Sternocleidomastoid (tissue), 1 donor: ENCODE results near the genes H2AC8, H1-3, H4C6, HMGN4, ABT1 and H2AC12.

GRCh38 chr6:26052299-26053236 is 3.7 kb downstream of the H1-2 start:
- PRO-cap = no peak

DNA sequence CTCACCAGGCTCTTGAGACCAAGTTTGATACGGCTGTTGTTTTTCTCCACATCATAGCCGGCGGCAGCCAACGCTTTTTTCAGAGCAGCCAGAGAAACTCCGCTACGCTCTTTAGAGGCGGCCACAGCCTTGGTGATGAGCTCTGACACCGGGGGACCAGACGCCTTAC is 223 bp downstream of the H1-2 start:
- PRO-cap = no peak

- PRO-cap = no peak
Measured at GRCh38 chr6:26103185-26103551, 565 bp upstream of the H4C3 start.

DNA sequence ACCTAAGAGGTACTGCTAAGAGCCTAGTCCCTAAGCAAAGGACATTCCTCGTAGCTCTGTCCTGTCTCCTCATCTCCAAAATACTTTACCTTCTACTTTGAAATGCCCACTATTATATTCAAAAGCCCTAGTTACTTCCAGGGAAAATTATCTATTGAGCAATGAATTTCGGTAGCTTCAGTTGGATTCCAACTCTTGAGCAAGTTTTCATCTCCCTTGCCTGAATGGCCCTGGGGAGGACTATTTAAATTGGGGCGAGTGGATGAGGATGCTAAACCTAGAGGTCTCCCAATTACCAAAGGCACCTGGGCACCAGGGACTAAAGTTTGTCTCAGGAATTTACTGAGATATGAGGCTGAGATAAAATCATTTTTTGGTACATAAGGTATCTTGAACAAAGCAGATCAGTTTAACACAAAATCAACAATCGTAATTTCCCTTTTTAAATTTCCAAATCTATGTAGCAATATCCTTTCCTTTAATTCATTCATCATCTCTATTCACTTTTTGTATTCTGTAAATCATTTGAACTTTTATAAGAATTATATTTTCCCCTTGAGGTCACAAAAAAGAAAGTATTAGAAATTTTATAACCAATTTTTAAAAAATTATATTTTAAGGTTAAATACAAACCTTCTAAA is 4.5 kb downstream of the H2AC6 start:
- PRO-cap = no peak

DNA sequence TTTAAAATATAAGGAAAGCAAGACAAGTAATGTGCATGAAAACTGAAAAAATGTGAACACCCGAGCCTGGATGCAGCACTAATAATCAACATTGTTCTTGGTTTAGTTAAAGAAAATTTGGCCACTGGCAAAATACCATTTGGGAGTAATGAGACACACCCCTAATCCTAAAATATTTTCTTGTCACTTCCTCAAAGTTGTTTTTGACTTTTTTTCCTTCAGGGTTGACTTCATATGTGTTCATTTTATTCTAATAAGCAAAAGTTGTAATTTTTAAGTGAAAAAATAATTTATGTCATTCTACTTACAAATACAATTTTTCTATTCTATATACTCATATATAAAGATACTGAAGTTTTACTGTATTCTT is 1.0 kb downstream of the H2BC7 start:
- PRO-cap = no peak

DNA sequence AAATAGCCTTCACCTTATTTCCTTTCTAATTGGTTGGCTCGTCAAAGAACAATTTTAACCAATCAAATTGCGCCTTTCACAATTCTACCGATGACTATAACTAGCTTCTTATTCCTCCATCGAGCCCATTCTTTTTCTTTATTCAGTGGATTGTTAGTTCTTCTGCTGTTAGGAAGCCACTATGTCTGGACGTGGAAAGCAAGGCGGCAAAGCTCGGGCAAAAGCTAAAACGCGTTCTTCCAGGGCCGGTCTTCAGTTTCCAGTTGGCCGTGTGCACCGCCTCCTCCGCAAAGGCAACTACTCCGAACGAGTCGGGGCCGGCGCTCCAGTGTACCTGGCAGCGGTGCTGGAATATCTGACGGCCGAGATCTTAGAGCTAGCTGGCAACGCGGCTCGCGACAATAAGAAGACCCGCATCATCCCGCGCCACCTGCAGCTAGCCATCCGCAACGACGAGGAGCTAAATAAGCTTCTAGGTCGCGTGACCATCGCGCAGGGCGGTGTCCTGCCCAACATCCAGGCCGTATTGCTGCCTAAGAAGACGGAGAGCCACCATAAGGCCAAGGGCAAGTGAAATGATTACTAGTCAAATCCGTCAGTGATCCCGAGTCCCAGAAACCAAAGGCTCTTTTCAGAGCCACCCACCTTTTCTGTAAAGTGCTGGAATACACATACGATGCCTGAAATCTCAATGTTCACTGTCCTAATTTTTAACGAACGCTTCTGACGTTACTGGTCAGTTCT is at the start of gene H2AC8:
H2AC8 (plus strand) TSS at position 128 of the 744 bp plus-strand sequence.
- PRO-cap = bidirectional peak, plus-strand start at position 128 of the sequence, minus-strand start outside the sequence; bidirectional peak, plus-strand start at position 536 of the sequence, minus-strand start at position 292 of the sequence

DNA sequence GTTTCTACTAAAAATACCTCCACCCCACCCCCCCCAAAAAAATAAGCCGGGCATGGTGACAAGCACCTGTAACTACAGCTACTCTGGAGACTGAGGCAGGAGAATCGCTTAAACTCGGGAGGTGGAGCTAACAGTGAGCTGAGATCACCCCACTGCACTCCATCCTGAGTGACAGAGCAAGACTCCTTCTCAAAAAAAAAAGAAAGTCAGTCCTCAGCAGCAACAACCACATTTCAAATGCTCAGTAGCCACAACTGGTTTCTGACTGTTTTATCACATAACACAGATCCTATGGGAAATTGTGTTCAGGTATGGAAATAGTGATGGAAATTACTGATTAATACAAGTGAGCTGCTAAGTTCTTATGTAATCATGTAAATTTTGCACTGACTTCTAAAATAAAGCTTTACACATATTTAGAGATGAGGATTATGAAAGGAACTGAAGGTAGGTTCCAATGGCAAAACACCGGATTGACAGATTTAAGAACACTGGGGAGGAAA is 2.3 kb upstream of the H3C6 start:
- PRO-cap = no peak

GRCh38 chr6:26232969-26233592 is 1.7 kb downstream of the H1-3 start:
- PRO-cap = no peak

DNA sequence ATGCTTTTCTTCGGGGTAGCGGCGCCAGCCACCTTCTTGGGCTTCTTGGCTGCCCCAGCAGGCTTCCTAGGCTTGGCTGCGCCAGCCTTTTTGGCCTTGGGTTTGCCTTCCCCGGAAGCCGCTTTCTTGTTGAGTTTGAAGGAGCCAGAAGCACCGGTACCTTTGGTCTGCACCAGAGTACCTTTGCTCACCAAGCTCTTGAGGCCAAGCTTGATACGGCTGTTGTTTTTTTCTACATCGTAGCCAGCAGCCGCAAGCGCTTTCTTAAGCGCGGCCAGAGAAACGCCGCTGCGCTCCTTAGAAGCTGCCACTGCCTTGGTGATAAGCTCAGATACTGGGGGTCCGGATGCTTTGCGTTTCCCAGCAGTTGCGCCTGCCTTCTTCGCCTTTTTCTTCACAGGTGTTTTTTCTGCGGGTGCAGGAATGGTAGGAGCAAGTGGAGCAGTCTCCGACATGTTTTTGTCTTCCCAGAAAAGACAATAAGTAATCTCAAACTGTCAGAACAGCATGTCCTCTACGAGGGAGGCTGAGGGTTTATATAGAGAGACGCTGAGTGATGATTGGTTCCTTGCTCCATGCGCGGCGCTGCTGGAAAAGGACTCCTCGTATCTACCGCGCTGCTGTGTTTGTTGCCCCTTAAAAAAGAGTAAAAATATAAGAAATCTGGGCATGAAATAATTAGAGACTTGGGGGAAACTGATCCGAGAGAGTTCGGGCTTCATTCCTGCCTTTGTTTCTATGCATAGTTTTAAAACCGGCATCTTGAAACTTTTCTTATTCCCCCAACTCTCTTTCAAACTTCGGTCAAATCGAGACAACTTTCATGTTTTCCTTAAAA is at the start of gene H1-3:
H1-3 (minus strand) TSS at position 509 of the 838 bp plus-strand sequence.
- PRO-cap = bidirectional peak, plus-strand start at position 576 of the sequence, minus-strand start at position 509 of the sequence

- PRO-cap = bidirectional peak, plus-strand start at chr6:26240395, minus-strand start at chr6:26240158; bidirectional peak, plus-strand start at chr6:26240900, minus-strand start at chr6:26240728
Measured at GRCh38 chr6:26240010-26241006, at the start of gene H4C6. Gene H4C6, plus strand, starts transcription at chr6:26240393.

DNA sequence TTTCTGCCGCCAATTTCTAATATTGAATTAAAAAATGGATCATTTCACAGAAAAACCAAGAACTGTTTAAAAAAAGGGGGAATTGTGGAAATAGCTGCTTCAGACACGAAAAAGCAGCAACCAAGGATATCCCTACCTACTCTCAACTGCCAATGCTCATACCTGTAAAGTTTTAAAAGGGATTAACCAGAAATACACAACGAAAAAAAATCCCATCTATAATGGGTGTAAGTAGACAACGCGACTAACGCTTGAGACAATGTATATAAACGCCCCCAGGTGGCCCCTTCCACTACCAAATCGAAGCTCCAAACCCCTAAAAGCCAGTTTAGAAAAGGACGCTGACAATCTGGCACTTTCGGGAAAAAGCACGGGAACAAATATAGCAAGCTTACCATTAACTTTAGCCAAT is 781 bp downstream of the H3C8 start:
- PRO-cap = no peak

DNA sequence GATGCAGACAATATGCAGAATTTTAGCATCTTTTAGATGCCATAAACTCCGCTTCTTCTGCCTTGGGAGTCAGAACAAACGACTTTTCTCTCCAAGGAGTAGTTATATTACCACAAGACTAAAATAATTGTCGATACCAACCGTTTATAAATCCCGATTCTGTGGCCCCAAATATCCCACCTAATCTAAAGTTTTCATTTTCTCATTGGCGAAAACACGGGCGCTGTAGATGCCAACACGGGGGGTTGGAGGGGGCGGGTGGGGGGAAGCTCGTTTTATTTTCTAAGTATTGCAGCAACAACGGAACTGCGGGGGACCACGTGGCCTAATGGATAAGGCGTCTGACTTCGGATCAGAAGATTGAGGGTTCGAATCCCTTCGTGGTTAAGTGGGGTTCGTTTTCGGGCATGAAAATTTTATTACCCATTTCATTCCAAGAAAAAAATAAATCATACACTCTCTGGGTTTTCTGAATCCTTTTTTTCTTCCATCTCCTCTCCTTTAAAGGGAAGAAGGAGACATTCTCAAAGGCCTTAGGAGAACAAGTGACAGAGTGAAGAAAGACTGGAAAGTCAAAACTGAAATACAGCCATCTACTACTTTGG is 14.1 kb upstream of the H4C8 start:
- PRO-cap = no peak

DNA sequence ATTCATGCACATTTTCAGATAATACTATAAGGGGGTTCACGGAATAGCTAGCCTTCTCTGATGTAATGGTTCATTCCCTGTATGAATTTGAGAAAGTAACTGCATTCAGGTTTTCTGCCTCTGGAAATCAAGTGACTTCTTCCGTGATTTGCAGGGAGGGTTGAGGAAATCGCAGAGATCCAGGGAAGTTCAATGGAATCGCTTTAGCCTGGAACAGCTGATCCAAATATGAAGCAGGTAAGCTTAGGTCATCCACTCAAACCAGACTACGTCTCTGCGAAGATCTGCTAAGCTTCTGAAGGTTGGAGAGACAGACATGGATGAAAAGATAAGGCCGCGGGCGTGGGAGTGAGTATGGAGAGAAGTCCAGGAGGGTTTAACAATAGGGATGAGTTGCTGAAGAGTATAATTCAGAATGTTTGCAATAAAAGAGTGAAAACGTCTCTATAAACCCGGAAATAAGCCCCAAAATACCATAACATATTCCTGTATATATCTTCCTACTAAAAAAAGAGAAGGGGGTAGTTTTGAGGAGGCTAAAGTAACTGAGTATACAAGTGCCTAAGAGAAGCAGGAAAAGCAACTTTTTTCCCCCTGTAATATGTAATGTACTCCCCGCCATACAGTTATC is 34.1 kb upstream of the BTN3A2 start:
- PRO-cap = no peak

- PRO-cap = no peak
Measured at GRCh38 chr6:26407496-26408097, 5.5 kb downstream of the BTN3A1 start.

- PRO-cap = no peak
Measured at GRCh38 chr6:26472735-26473370, 15.1 kb downstream of the BTN2A1 start.

DNA sequence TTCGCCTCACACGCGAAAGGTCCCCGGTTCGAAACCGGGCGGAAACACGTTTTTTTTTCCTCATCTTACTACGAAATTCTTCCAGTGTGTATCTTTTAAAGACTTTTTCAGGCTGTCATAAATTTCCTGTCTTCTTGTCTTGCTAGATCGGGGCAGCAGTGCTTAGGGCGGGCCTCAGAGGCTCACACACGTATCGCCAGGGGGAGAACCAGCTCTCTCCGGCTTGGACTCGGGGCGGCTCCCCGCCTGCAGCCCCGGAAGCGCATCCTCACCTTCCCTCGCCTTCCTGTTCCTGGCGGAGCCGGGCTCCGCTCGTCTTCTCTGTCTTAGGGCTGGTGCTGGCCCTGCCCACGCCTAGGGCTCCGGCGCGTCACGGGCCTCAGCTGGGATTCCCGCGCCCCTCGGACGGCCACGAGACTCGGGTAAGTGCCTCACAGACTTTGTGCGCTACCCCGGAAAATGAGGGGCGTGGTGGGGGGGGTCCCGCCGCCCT is at the start of gene HMGN4:
HMGN4 (plus strand) TSS at position 287 of the 493 bp plus-strand sequence.
- PRO-cap = bidirectional peak, plus-strand start at position 318 of the sequence, minus-strand start at position 323 of the sequence

- PRO-cap = bidirectional peak, plus-strand start at chr6:26596983, minus-strand start at chr6:26596785; bidirectional peak, plus-strand start at chr6:26597261, minus-strand start at chr6:26597165
Measured at GRCh38 chr6:26596459-26597642, at the start of gene ABT1. Gene ABT1, plus strand, starts transcription at chr6:26596953.

DNA sequence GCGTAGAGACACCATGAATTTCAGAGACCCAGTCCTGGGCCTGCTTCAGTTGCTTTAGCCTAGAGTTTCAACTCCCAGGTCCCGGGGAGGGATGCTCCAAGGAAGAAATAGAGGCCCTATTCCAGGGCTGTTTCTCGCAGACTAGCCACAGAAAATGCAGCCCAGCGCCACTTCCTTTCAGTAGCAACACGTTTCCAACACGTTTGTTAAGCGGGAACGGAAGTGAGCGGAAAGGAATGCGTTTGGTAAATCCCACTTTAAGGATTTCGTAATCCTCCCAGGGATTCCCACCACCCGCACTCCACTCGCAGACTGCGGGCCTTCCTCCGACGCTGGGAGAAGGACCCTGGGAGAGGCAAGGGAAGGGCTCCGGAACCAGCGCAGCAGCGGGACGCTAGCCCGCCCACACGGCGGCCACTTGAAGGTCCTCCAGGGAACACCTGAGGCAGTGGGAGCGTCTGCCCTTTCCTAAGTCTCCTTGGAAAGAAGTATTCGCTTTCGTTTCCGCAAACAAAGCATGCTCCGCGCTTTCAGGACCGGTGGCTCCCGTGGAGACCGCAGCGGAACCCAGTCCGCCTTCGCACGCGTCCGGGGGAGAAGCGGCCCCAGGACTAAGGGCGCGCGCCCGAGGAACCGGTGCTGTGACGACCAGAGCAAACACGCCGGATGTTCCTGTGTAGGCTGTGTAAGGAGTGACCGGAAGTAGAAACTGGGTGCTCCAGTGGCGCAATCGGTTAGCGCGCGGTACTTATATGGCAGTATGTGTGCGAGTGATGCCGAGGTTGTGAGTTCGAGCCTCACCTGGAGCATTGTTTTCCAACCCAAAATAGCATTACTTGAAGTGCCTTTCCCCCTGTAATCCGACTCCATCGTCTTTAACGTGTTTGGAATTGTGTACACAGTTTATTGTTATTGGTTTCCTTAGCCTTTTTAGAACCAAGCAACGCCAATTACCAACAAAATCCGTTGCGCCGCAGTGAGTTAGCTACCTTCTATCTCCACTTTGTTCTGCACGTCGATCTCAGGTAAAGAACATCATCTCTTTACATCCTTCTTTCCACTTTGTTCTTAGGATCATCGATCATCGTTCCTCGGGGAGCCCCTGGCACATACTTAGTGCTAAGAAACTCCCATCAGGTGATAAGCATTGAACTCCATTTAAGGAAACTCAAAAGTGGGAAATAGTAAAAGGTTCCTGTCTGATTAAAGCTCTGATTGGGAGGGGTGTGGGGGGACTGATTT is 112.5 kb downstream of the H2BC11 start:
- PRO-cap = bidirectional peak, plus-strand start at position 315 of the sequence, minus-strand start at position 143 of the sequence; unidirectional peak, minus-strand start at position 601 of the sequence

DNA sequence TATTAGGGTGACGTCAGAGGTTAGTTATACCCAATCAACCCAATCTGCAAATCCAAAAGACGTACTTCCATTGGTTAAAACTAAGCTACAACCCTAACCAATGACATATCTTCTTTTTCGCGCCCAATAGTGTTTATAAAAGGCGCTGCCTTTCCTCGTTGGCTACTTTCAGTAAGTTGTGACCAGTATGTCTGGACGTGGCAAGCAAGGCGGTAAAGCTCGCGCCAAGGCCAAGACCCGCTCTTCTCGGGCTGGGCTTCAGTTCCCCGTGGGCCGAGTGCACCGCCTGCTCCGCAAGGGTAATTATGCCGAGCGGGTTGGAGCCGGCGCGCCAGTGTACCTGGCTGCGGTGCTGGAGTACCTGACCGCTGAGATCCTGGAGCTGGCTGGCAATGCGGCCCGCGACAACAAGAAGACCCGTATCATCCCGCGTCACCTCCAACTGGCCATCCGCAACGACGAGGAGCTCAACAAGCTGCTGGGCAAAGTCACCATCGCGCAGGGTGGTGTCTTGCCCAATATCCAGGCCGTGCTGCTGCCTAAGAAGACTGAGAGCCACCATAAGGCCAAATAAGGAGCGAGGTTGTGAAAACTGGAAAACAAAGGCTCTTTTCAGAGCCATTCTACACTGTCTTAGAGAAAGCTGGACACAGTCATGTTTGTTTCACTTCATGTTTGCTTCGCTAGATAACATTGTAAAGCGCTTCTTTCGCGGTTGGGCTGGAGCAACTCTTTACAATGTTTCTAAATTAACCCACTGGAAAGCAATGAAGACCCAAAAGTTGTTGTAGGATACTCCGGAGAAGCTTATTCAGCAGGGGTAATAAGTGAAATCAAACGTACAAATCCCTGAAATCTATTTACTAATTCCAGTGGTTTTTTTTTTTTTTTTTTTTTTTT is at the start of gene H2AC12:
H2AC12 (plus strand) TSS at position 165 of the 900 bp plus-strand sequence.
- PRO-cap = bidirectional peak, plus-strand start at position 165 of the sequence, minus-strand start outside the sequence; bidirectional peak, plus-strand start at position 435 of the sequence, minus-strand start at position 444 of the sequence

- PRO-cap = no peak
Measured at GRCh38 chr6:27157321-27158461, 10.8 kb downstream of the H2AC12 start.